Endometrial microvascular endothelial cells (primary cell): ENCODE measurements around a stretch of chr15.

DNA sequence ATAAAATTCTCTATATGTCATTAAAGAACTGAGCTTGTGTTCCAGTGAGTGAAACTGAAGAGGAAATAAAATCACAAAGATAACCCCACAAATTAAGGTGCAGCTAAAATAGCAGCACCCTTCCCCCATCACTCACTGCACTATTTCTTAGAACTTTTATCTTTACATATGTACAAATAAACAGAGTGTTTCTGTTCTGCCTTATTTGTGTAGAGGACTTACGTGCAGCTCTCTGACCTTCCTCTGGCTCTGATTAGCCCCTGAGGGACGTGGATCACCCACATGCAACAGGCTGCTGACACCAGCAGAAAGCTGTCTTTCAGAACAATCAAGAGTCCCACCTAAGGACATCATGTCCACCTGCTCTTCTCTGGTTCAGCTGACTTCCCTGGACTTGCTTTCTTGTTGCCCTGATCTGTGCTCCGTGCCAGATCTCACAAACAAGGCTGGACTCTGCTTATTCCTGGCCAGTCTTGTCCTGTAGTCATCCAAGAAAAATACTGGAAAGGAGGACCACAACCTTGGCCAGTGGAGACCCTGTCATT, 243.4 kb upstream of the ICE2 start:
- RAMPAGE, long total RNA = no peak

GRCh38 chr15:60819892-60820353, 341.0 kb upstream of the ICE2 start:
- RAMPAGE, long total RNA = no peak

- RAMPAGE, long total RNA = no peak
Measured at GRCh38 chr15:60840560-60841520, 361.9 kb upstream of the ICE2 start.

DNA sequence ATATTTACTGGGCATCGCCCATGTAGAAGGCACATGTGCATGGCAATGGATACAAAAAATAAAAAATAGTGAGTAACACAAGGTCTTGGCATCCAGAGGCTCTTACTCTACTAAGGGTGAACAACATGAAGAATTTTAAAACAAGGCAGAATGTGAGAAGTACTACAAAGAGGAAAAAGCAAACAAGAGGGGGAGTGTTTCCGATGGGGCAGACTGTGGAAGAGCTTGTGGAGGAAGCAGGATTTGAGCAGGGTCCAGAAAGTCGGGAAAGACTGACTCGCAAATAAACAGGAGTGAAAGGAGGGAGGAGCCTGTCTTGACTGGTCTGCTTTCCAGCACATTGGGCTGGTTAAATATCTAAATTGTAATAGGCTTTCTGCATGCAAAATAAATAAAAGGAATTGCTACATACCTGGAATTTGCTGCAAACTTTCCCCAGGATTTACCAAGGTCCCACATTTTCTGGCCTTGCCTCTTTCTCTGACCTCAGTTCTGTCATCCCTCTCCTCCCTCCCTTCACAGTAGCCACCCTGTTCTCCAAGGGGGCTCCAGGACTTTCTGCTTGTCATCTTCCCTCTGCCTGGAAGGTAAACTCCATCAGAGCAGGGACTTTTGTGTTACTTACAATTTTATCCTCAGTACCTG, 132.1 kb downstream of the RORA start:
- RAMPAGE, long total RNA = no peak

- RAMPAGE, long total RNA = no peak
Measured at GRCh38 chr15:61195736-61196308, 33.3 kb downstream of the RORA start.

GRCh38 chr15:61226896-61227917, 1.9 kb downstream of the RORA start:
- RAMPAGE, long total RNA = no peak

DNA sequence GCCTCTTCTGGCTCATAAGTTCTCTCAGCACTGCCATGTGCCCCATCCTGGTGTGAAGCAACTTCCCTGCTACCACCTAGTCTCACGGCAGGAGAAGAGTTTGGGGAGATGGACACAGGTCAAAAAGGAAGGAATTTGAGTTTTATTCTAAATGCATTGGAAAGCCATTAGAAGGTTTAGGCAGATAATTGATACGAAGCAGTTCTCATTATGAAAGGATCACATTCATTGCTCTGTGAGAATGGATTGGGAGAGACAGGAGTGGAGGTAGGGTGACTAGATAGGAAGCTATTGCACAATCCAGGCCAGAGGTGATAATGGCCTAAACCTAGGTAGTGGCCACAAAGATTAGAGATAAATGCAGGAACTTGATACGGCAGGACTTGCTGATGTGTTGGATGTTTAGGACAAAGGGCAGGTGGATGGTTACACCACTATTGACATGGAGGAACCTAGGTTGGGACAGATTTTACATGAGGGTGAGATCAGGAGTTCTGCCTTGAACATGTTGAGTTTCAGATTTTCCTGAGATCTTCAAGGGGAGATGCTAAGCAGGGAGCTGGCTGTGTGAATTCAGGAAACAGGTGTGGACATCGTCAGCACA, 173.1 kb upstream of the RORA start:
- RAMPAGE, long total RNA = no peak

GRCh38 chr15:62142108-62142354, 23.1 kb downstream of the C2CD4B start:
- RAMPAGE, long total RNA = no peak

DNA sequence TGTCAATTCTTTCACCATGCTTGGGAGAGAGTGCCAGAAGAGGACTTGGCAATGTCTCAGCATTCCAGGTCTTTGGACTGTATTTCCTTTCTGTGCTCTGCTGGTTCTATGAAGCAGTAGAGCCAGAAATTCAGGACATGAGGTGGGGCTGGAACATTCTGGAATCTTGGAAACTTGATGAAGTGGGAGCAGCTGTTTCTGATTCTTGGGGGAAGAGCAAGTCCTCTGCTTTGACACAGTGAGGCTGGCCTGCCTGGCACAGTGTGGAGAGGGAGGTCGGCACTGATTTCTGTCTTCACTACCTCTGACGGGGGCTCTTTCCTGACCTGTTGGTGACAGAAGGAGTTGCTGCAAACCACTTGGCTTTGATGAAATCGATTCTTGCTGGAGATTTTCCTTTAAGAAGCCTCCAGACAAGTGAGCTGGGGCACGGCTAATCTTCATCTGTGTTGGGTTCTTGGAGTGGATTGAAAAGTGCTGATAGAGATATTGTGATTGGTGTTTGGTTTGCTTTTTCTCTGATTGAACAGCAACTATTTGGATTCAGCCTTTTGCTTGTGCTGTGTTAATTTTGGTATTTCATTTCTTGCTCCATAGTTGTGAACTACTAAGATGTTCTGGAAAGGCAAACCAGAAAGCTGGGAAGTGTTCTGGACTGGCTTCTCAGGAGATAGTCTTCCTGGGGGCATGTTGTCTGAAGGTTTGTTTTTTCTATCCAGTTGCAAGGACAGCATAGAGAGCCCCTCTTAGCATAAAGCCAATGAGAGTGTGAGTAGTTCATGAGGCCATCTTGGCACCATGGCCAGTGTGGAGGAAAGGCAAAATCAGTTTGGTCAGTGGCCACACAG, 155.8 kb downstream of the TLN2 start:
- RAMPAGE, long total RNA = no peak

GRCh38 chr15:62889543-62890095, 152.9 kb upstream of the TPM1 start:
- RAMPAGE, long total RNA = no peak

- RAMPAGE, long total RNA = start-site peak on the plus strand at chr15:63048478-63048570, 445 and 909 reads in 2 replicates
Measured at GRCh38 chr15:63047867-63048739, 5.6 kb downstream of the TPM1 start.

DNA sequence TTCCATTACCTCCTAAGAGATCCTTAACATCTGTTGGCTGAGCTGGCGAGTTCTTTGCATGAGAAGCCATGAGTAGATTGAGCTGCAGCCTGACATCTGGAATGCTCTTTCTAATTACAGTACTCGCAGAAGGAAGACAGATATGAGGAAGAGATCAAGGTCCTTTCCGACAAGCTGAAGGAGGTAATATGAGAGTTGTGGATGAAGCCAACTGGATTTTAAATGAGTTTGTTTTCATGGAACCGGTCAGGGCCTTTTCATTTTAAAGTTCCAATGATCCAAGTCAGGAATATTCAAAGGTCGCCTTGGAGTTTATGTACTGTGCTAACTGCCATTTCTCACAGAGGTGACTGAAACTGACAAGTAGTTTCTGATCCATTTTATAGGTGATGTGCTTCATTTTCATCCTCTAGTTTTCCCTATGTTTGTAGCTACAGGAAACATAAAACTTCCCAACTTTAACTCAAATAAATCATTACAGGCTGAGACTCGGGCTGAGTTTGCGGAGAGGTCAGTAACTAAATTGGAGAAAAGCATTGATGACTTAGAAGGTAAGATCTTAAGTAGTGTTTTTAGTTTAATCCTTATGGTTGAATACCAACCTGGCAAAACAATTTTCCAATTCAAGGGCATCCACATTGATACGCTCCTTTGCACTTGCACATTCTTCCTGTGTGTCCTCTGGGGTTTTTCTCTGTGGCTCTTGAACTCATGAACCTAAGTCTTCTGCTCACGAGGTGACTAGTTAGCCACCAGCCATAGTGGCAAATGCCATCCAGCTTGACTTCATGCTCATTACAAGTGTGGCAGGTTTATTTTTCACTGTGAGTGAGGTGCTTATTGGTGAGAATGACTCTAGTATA, 19.8 kb downstream of the TPM1 start:
- RAMPAGE, long total RNA = no peak

- RAMPAGE, long total RNA = no peak
Measured at GRCh38 chr15:63065327-63066173, 23.0 kb downstream of the TPM1 start.

DNA sequence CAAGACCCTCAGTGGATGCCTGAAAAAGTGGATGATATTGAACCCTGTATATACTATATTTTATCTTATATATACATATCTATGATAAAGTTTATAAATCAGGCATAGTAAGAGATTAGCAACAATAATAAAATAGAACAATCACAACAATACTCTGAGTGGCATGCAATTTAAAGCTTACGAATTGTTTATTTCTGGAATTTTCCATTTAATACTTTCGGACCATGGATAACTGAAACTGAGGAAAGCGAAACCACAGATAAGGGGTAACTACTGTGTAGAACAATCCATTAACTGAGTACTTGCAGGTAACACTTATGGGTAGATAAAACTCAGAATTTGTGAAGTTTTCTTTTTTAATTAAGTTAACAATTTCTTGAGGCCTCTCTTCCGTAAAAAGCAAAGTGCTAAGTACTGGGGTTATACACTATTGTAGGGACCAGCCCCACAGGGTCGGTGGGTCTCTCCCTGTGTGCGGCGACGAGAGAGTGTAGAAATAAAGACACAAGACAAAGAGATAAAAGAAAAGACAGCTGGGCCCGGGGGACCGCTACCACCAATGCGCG, 1.4 kb downstream of the LACTB start:
- RAMPAGE, long total RNA = no peak

DNA sequence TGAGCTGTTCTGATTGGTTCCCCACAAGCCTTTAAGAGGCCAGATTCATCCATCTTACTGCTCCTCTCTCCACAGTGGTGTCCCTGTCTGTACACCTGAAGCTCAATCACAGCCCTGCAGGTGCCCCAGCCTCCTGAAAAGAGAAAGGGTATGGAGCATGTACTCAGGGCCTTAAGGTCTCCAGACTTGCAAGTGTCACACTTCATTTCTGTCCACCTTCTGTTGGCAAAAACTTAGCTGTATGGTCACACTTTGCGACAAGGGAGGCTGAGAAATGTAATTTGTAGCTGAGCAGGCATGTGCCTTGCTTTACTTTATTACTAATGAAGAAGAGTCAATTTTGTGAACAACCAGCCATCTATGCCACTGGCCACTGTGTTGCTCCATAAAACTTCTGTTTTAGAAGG, 12.7 kb downstream of the LACTB start:
- RAMPAGE, long total RNA = no peak

- RAMPAGE, long total RNA = no peak
Measured at GRCh38 chr15:63135447-63136377, 14.1 kb downstream of the LACTB start.

- RAMPAGE, long total RNA = no peak
Measured at GRCh38 chr15:63189856-63190745, 695 bp downstream of the RAB8B start.

GRCh38 chr15:63217316-63217532, 27.8 kb downstream of the RAB8B start:
- RAMPAGE, long total RNA = no peak

- RAMPAGE, long total RNA = no peak
Measured at GRCh38 chr15:63256694-63257056, 20.7 kb upstream of the APH1B start.

DNA sequence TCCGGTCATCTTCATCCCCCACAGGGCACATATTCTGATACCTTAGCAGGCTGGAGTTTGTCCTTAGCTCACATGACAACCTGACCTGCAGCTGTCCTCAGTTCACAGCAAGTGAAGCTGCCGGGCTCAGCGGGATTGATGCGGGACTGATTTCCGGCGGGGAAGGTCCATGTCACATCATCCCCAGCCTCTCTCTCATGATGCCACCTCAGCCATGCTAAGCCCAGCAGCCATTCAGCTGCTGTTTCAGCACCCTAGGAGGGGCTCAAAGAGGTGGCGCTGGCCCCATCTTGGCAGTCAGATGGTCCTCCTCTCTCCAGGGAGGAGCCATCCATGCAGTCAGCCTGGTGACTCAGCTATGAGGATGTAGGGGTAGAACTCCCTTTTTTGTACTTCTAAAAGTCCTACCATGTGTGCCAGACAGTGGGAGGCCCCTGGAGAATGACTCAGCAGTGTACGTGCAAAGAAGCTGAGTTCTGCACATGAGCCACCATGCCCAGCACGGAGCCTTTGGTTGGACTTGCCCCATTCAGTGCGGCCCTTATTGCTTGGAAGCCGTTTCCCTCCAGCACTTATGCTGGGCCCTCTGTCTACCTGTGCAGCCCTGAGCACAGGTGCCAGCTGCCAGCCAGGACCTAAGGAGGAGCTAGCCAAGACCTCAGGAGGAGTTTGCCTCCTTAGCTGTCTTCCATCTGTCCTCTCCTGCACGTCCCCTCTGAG, 9.4 kb downstream of the CA12 start:
- RAMPAGE, long total RNA = no peak